ENCODE measurements around a stretch of chr12.

DNA sequence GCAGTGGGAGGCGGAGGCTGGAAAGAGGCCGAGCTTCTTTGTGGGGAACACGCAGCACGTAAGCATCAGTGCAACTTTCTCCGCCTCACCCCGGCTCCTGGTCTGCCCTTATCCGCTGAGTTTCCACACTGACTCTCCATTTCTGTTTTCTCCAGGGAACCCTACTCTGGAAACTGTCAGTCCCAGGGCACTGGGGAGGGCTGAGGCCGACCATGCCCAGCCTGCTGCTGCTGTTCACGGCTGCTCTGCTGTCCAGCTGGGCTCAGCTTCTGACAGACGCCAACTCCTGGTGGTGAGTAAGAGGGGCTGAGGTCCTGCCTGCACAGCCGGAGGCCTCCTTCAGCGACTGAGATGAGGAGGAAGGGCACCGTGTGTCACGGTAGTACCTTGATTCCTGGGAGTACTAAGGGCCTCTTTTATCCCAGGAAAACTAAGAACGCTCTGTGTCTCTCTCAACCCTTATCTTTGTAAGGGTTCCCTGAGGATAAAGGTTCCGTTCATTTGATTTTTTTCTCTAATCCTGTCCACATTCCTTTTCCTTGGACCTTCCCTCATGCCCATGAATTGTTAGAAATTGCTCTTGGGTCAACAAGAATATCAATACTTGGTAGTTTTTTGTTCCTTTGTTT is 2.2 kb downstream of the WNT5B start:
- PRO-cap, 3 experiments = no peak in any of the 3 experiments
- RAMPAGE, long total RNA = no peak

DNA sequence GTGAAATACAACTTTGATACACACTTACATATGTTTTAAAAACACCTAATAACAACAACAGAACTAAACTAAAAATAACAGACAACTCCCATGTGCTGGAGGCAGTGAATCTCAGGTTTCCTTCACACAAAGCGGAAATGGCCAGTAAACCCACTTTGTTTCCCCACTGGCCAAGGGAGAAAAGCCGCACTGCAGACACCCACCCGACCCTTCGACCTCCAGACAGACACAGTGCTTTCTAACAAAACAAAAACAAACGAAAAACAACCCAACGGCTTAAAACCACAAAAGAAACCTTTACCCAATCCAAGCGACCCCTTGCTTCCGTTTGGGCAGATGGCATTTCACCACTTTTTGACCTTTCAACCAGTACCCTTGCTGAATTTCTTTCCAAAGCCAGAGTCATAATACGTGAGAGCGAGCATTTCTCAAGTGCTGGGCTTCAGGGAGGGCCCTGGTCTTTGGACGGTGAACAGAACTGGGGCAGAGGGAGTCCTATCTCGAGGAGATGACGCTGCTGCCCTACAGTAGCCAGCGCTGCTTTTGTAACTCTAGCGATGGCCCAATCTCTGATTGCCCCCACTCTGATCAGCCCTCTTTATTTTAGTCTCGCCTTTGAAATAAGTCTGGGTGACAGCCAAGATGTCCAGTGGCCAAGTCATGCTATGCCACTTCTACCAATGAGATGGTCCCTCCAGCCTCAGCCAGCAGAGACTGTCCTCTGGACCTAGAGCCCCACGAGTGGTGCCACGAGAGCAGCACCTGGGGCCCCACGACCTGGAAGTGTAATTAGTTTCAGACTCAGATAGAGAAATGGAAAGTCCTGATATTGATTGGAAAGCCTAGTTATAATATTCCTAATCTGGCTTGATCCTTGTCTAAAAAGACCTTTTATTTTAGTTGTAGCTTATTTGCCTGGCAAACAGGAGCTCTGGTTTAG is 21.9 kb upstream of the ADIPOR2 start:
- PRO-cap, 3 experiments = no peak in any of the 3 experiments
- RAMPAGE, long total RNA = no peak

DNA sequence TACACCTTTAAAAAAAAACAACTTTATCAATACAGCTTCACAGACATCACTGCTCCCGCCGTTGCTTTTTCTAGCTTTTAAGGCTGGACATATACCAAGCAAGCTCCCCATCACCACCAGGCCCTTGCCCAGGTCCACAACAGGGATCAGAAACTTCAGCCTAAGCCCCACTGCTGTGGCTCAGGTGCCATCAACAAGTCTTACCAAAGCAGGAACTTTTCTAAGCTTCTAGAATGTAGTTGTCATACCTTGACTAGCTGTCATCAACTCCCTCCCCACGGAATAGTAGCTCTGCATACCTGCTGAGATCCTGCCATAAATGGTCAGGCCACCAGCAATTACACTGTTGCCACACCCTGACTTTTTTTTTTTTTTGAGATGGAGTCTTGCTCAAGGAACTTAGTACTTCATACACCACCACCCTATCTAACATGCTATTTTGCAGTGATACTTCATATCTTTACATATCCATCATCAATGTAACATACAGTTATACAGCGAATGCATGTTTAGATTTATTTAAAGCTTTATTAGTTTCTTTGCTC is 19.9 kb upstream of the ADIPOR2 start:
- PRO-cap, 3 experiments = no peak in any of the 3 experiments
- RAMPAGE, long total RNA = no peak

- PRO-cap, 3 experiments = no peak in any of the 3 experiments
- RAMPAGE, long total RNA = no peak
Observed at GRCh38 chr12:1681094-1681544, 9.8 kb upstream of the ADIPOR2 start.

DNA sequence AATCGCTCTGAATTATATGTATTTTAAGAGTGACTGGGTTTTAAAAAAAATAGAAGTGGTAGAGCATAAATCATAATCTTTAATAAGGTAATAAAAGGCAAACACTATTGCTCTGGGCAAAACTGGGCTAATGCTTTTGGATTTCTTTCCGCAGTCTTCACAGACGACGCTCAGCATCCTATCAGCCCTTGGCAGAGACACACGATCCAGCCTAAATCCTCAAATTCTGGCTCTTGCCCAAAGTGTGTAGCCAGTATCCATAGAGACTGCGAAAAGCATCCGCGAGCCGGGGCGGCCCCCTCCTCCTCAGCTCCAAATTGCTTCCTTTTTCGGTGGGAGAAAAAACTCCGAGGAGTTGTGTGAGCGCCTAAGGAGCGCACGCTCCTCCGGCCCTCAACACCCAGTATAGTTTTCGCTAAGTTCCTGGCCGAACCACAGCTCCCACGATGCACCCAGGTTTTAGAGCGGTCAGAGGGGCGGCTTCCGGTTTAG is 384 bp upstream of the ADIPOR2 start:
- PRO-cap, 3 experiments = peak in 3 of 3 experiments; most common minus-strand start position 461 of the sequence (in 2)
- RAMPAGE, long total RNA = no peak

DNA sequence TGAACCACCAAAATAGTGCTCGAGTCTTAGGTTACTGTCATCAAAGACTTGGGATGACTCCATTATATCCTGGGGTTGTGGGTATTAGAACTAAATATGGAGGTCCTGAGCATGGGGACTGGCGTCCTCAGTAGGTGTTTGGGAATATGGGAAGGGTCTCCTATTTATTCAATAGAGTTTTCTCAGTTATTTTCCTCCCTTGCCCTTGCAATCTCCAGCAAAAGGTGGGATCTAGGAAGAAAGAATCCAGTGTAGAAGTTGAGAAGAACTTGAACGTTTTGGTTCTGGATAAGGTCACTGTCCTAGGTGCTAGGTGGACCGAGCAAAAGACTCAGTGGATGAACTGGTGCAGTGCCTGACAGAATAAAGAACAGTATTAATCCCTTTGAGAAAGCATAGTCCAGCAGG is 32.8 kb upstream of the LRTM2 start:
- PRO-cap, 3 experiments = no peak in any of the 3 experiments
- RAMPAGE, long total RNA = no peak

DNA sequence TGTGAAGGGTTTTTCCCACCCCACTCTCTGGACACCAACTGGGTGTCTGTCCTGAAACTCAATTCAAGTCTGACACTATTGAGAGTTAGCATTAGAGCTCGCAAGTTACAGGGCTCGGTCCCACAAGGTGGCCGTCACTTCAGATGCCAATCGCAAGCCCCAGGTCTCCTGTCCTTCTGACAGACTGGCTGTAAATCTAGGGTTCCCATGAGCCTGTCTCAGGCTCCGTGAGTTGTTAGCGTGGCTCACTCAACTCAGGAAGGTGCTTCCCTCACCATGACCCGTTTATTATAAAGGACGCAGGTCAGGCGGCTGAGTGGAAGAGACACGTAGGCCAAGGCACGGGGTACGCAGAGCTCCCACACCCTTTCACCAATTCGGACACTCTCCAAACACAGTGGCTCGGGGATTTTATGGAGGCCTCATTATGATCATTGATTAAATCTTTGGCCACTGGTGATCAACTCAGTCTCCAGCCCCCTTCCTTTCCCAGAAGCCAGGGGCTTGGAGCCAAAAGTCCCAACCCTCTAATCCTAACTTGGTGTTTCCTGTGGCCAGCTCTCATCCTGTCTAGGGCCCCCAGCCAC is 25.9 kb upstream of the LRTM2 start:
- PRO-cap, 3 experiments = no peak in any of the 3 experiments
- RAMPAGE, long total RNA = no peak

DNA sequence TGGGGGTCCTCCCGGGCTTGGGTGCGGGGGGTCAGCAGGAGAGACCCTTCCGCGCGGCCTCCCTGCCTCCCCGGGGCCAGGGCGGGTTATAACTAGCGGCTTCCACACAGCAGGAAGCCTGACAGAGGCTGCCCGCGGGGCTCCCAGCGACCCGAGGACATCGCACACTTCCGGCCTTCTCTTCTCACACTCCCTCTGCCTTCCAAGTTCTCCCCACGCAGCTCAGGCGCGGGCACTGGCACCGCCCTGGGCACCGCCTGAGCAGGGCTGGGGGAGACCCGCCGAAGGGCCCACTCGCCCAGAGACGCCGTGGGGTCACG is 23.6 kb upstream of the LRTM2 start:
- PRO-cap, 3 experiments = no peak in any of the 3 experiments
- RAMPAGE, long total RNA = no peak

DNA sequence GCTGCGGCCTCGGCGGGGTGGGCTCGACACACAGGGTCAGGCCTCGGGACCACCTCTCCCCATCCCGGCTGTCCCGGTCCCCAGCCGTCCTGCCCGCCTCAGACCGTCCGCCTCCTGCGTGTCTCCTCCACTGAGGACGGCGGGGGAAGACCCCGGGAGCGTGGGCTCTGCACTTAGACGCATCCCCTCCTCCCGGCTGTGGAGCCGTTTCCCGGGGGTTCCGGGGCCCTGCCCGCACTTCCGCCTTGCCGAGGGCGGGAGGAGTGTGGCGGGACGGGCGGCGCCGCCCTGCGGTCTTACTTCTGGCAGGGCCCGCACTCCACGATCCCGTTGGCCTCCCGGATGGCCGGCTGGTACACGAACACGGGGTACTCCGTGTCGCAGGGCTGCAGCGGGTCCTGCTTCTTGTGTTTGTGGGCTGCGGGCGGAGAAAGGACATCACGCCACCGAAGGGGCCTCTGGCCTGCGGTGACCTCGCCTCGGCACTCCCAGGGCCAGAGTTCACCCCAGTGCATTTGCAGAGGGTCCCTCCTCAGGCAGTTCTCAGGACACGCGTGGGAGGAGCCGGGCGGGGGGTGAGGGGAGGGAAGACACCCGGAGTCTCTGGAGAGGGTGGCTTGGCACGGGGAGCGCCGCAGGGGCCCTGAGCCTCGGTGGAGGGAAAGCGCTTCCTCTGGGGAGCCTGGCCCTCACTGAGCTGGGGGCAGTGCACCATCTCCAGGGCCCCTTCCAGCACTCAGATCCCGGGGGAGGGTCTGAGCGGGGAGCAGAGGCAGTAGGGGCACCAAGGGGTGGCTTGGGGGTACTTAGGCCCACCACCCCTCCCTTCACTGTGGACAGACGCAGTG is 23.0 kb upstream of the LRTM2 start:
- PRO-cap, 3 experiments = peak in 1 of 3 experiments; most common minus-strand start position 198 of the sequence (in 1)
- RAMPAGE, long total RNA = no peak

DNA sequence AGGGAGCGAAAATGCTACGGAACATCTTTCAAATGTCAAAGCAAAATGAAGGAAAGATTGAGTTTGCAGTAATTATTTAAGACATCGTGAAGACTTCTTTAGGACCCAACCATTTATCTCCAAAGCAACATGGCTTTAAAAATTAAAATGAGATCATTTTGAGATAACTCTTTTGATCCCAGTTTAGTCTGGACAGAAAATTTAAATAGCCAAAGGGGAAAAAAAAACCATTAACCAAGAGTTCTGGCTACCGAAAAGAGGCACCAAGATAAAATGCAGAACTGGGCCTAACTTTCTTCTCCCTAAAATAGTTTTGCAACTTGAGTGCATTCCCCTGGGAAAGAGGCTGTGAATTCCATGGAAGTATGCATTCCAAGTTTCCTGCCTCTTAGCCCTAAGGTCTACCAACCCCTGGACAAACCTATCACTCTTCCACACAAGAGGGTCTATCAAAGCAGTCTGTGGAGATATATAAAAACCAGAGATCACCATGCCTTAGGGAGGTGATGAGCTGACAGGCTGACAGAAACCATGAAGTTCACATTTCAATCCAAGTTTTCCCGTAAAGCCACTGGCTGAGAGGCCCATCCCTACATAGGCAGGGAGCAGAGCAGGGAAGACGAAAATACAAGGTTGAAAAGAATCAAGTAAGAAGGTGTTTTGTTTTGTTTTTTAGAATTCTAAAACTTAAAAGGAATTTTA is 33.9 kb downstream of the DCP1B start:
- PRO-cap, 3 experiments = no peak in any of the 3 experiments
- RAMPAGE, long total RNA = no peak

DNA sequence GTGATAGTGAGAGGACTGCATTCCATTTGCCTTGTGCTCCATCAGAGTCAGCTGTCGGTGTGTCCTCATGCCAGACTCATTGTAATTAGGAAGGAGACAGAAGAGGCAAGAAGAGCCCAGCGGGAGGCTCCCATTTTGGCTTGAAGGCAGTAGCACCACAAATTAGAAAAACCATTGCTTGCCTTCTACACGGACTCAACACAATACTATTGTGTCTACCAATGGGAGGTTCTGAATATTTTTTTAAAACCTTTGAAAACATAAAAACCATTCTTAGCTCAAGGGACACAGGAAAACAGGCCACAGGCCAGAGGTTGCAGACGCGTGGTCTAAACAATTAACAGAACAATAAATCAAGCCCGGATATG is 13.5 kb upstream of the DCP1B start:
- PRO-cap, 3 experiments = no peak in any of the 3 experiments
- RAMPAGE, long total RNA = no peak

DNA sequence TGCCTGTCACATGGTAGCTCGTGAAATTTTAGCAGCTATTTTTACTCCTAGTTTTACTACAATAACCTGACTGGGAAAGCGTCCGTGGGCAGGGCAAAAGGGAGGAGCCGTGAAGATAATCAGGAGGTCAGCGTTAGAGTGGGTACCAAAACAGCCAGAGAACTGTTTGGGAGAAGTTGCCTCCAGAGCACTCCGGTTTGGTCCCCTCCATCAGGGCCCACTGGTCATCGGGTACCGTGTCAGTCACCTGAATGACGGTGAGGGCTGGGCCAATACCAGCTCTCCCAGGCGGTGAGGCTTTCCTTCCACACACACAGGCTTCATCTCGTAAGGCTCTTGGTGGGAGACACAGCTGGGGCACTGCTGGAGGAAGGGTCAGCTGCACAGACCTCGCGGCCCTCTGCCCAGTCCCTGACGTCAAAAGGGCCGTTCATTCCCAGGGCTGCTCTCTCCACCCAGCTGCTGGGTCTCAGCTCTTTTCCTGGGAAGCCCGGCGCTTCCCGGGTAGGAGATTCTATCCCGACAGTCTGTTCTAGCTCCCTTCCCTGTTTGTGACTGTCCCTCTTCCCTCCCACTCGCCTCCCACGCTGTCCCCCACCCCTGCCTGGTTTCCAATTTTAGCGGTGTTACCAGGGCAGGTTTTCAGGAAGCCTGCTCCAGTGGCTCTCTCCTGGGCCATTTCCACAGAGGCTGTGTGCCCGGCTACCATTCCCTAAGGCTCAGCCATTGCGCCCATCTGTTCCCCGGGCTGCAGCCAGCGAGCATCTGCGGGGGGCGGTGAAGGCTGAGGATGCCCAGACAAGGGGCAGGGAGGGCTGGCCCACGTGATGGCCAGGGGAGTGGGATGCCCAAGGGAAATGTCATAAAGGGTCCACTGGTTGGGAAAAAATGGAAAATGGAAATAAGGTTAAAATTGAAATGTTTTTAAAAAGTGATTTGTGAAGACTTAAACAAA is 186.5 kb downstream of the CACNA1C start:
- PRO-cap, 3 experiments = peak in 3 of 3 experiments; most common plus-strand start position 679 of the sequence (in 1); most common minus-strand start position 557 of the sequence (in 3)
- RAMPAGE, long total RNA = no peak

GRCh38 chr12:2250733-2251255 is 198.0 kb downstream of the CACNA1C start:
- PRO-cap, 3 experiments = no peak in any of the 3 experiments
- RAMPAGE, long total RNA = no peak

GRCh38 chr12:2302324-2302492 is 249.4 kb downstream of the CACNA1C start:
- PRO-cap, 3 experiments = no peak in any of the 3 experiments
- RAMPAGE, long total RNA = no peak

GRCh38 chr12:2323459-2324226 is 270.9 kb downstream of the CACNA1C start:
- PRO-cap, 3 experiments = no peak in any of the 3 experiments
- RAMPAGE, long total RNA = no peak

DNA sequence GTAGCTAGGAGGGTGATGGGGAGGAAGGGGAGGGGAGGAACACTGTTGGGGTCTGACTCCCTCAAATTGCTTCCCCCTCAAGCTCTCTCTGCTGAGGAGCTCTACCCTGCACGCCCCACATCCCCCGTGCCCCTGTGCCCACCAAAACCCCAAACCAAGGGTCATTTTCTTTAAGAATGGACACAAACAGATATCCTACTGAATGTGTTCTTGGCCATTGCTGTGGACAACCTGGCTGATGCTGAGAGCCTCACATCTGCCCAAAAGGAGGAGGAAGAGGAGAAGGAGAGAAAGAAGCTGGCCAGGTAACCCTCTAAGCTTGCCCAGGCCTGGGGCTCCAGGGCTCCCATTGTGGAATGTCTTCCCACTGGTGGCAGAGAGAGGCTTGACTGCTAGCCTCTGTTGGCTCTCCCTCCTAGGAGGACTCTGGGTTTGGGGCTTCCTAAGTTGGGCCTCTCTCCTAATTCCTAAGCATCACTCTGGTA is 210.4 kb upstream of the FKBP4 start:
- PRO-cap, 3 experiments = no peak in any of the 3 experiments
- RAMPAGE, long total RNA = no peak

DNA sequence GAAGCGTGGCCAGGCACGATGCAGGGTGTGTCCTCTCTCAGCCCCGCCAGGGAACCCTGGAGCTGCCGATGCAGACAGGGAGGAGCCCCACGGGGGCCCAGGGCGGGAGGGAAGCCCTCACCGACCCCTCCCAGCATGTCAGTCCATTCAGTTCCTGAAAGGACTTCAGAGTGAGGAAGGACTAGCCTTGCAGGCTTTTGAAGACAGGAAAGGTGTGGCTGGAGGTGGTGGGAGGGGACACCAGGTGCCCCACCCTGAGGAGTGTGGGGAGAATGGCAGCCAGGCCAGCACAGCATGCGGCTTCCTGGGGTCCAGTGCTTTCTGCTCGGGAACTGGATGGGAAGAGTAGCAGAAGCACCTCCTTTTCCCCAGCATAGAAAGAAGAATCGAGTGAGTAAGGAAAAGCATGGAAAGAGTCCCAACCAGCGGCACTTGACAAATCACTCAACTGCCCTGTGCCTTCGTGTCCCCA is 110.9 kb upstream of the FKBP4 start:
- PRO-cap, 3 experiments = no peak in any of the 3 experiments
- RAMPAGE, long total RNA = no peak

DNA sequence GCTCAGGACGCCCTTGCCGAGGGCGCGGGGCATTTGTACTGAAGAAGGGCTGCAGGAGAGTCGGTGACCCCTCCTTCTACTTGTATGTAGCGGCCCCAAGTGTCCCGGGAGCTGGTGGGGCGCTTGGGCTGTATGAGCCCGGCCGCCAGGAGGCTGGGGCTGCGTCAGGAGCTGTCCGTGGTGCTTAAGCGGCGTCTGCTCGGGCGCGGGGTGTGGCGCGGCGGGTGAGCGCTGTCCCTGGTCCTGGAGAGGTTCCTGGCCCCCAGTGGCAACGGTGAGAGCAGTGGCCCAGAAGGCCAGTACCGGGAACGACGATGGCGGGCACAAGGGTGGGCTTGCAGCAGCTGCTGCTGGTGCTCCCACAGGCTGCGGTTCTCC is 42.2 kb upstream of the FKBP4 start:
- PRO-cap, 3 experiments = no peak in any of the 3 experiments
- RAMPAGE, long total RNA = no peak

- PRO-cap, 3 experiments = no peak in any of the 3 experiments
- RAMPAGE, long total RNA = no peak
Observed at GRCh38 chr12:2858301-2858866, 1.5 kb upstream of the TEX52 start.

- PRO-cap, 3 experiments = no peak in any of the 3 experiments
- RAMPAGE, long total RNA = no peak
Observed at GRCh38 chr12:3046303-3046626, 30.9 kb upstream of the TSPAN9 start.

Measured in cerebellum (tissue), 5 donors.